Bronchus (tissue), 1 donor: ENCODE measurements around the genes NCOA4, MSMB, NPY4R, SYT15 and OGDHL.

GRCh38 chr10:46029882-46030893 lies at the start of gene NCOA4:
Gene NCOA4 (minus strand): TSS chr10:46030623.
- PRO-cap: unidirectional peak, plus-strand start at chr10:46030158; bidirectional peak, plus-strand start at chr10:46030739, minus-strand start at chr10:46030564

DNA sequence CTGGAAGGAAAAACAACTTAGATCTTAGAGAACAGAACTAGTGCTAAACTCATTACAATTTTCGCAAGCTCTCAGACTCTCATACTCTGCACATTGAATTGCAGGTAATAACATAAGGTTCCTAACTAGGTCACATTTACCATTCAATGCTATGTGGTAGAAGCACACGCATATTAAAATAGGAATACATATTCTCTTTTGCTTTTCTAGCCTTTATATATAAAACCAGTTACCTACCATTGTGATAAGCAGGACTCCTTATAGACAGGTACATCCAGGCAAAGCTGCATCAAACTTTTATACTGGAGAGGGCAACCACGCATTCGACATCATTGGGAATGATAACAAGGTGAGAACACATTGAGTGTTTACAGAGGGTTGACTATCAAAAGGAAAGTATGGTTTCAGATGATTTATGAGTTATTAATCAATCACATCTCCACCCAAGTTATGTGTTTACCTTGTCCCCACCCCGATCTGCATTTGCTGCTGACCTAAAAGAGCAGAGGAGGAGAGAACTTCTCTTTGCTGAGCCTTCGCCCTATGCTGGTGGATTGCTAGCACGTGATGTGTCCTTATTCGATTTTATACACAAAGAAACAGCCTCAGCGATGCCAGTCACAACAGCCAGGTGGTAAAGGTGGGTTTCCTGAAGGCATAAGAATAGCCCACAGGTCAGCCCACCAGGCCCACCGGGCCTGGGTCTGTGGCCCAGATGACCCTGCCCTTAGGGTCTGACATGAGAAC lies at the start of gene MSMB:
MSMB (minus strand) TSS at position 272 of the 747 bp plus-strand sequence.
- PRO-cap: bidirectional peak, plus-strand start at position 489 of the sequence, minus-strand start at position 272 of the sequence; unidirectional peak, plus-strand start at position 602 of the sequence

- PRO-cap: no peak
These were observed 49.4 kb upstream of the MSMB start for GRCh38 chr10:46095463-46095914.

- PRO-cap: unidirectional peak, minus-strand start at chr10:46283138
These were observed 3.9 kb upstream of the ANTXRL start for GRCh38 chr10:46282750-46283461.

GRCh38 chr10:46465852-46466086 lies at the start of gene NPY4R:
Gene NPY4R (minus strand): TSS chr10:46465958.
- PRO-cap: no peak

DNA sequence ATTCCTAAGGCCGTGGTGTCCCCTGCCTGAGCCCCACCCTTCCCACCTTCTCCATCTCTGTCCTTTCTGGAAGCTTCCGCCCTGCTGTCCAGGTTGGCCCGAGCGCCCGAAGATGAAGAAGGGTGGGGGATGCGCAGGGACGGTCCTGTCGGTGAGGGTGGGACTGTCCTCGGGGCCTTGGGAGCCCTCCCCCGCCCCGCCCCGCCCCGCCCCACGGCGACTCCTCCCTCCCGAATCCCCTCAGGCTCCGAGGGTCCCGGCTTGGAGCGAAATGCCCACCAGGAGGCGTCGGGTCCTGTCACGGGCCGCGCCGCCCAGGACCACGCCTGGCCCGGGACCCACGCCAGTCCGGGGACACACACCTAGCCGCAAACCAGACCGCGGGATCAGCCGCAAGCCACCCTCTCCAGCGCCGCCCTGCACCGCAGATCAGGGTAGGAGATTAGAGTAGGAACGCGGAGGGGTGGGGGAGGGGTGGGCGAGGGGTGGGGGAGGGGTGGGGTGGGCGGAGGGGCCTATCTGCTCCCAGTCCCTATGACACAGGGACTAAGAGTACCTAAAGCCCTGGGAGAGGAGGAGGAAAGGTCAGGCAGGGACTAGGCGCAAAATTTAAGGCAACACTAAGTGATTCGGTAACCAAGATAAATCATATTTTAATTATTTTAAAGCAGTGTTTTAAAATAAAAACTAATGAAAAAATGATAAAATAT lies 15.2 kb downstream of the GPRIN2 start:
- PRO-cap: no peak

DNA sequence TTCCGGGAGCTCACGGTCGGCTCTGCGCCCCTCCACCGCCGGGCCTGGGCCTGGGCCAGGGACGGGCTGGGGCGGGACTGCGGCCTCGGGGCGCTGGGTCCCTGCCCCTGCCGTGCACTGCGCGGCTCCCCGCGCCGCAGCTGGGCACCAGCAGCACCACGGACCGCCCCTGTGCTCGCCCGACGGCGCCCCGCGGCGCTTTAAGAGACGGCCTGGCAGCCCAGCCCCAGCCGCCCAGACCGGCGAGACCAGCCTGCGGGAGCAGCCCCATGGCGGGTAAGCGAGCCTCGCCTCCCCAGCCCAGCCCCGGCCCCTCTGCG lies at the start of gene SYT15:
SYT15 (plus strand) TSS at position 229 of the 320 bp plus-strand sequence.
- PRO-cap: no peak

DNA sequence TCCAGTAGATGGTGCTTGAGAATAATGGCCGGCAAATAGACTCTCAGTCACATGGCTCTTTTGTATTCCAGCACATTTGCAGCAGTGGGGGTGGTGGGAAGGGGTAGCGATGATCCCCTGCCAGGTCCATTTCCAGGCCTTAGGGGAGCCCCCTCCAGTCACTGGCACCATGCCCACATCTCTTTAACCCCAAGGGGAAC lies 81.8 kb downstream of the PTPN20 start:
- PRO-cap: no peak

- PRO-cap: no peak
These were observed 43.3 kb upstream of the GDF10 start for GRCh38 chr10:47256637-47257217.

DNA sequence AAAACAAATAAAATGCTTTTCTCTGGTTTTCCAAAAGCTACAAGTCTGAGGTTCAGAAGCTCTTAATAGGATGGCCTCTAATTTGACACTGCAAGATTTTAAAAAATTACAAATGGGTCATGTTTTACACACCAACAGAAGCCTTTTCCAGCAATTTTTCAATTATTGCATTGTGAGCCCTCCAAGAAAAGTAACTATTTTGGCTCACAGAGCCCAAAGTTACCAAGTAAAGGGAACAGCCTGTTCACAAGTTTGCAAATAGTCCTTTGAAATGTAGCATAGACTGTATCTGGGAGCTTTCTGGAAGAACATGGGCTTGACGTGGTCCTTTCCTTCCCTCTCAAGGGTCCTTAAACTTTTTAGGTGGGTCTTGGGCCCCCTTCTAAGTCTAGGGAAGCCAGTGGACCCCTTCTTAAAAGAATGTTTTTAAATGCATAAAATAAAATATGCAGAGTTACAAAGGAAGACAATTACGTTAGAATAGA lies 1.3 kb upstream of the GDF10 start:
- PRO-cap: no peak

- PRO-cap: no peak
These were observed 90.3 kb downstream of the SYT15B start for GRCh38 chr10:47673108-47673459.

DNA sequence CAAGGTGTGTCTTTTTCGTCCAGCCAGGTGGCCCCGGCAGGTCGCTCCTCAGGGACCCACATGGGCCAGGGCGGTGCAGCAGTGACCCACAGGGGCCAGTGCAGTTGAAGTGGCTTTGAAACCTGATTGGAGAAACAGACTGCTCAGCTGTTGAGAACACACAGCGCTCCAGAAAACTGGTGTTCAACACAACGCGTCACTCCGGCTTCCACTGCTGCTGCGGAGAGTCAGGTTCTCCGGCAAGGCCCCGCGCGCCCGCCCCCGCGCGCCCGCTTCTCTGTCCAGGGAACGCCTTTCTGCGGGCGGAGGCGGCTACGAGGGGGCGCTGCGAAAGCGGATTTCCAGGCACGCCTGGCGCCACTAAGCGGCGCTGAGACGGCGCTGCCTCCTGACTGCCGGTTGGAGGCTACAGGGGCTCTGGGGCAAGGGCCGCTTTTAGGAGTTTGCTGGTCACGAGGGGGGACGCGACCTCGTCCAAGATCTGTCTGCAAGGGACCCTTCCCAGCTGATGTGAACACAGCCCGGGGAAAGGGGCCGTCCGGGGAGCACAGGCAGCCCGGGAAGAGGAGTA lies 13.0 kb downstream of the FAM25C start:
- PRO-cap: no peak

DNA sequence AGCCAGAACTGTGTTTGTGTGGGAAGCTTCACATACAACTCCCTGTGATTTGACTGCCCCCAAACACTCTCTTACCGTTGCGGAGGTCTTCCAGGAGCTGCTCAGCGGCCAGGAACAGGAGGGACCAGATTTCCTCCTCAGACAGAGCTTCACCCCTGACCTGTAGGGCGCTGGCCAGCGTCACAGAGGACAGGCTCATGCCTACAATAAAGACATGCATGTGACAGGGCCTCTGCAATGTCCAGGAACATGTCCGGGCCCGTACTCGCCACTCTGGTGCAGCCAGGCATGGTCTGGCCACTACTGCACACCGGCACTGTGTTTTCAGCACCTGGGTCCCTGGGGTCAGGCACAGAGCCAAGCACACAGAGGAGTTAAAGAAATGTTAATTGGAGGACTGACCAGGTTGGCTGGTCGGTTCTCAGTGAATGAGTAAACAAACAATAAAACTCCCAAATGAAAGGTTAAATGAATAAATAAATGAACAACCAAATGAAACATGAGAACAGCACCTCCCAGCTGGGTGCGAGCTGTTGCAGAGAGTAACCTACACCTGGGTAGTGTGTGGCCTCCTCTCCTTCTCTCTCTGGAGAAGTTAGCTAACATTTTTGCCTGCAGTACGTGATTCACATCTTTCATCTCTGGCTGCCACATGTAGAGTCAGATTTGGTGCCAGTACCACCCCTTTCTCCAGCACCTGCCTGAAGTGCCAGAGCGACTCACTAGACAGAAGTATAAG lies 22.8 kb downstream of the FRMPD2 start:
- PRO-cap: no peak

- PRO-cap: no peak
These were observed 63.7 kb downstream of the MAPK8 start for GRCh38 chr10:48369972-48370820.

GRCh38 chr10:48389437-48390275 lies 83.2 kb downstream of the MAPK8 start:
- PRO-cap: no peak

- PRO-cap: no peak
These were observed 30.4 kb downstream of the ARHGAP22 start for GRCh38 chr10:48574058-48575295.

- PRO-cap: no peak
These were observed 20.4 kb downstream of the VSTM4 start for GRCh38 chr10:49094906-49095268.

DNA sequence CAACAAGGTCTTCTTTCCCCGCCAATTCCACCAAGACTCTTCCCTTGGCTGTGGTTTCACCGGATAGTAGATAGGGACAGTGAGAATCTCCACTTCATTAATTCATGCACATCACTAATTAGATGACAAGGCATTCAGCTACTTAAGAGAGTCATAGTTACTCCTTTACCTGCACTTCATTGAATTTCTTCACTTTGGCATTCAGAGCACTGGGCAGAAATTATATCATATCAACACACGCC lies 23.6 kb downstream of the C10orf53 start:
- PRO-cap: no peak

- PRO-cap: no peak
These were observed 2.3 kb downstream of the OGDHL start for GRCh38 chr10:49759832-49760170.

DNA sequence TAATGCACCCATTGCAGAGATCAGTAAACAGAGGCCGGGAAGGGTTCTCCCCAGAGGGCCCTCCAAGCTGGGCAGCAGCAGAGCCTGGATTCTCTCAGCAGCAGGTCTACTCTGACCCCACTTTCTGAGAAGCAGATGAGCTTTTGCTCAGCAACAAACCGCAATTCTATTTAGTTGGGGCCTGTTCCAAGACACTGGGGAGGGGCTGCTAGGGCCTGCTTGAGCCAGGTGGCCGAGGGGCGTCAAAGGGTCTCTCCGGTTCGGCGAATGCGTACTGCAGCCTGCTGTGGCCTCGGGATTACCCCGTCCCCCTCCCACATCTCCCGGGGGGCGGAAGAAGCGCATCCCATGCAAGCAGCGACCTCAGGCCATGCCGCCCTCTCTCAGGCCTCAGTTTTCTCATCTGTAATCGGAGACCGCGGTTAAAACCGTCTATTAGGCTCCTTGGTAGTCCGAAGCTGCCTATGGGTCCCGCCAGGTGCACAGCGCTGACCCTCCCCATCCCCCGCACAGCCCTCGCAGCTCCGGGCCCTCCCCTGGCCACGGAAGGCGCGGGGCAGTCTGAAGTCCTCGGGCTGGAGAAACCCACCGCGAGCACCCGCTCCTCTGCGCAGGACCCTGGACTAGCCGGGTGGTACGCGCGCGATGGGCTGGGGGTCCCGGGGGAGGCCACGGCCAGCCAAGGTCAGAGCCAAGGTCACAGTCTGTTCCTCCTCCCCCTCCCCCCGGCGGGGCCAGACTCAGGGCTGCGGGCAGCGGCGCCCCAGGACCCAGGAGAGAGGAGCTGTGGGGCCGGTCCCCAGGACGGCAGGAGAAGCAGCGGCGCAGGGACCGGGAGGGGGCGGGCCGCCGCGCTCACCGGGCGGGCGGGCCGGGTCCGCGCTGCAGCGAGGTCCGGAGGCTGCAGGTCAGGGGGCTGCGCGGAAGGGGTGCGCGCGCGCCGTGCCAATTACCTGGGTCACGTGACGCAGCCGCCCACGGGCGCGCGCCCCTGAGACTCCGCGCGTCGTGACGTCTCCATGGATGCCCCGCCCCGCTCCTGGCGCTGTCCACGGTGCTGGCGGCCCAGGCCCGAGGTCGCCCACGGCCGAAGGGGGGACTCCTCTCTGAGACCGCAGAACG lies at the start of gene OGDHL:
OGDHL (minus strand) TSS at position 944 of the 1,122 bp plus-strand sequence.
- PRO-cap: no peak